Mesenchymal stem cell of adipose (primary cell): Measurements from ENCODE around the genes SIGLEC8, ZNF175, ZNF528 and ZNF808.

DNA sequence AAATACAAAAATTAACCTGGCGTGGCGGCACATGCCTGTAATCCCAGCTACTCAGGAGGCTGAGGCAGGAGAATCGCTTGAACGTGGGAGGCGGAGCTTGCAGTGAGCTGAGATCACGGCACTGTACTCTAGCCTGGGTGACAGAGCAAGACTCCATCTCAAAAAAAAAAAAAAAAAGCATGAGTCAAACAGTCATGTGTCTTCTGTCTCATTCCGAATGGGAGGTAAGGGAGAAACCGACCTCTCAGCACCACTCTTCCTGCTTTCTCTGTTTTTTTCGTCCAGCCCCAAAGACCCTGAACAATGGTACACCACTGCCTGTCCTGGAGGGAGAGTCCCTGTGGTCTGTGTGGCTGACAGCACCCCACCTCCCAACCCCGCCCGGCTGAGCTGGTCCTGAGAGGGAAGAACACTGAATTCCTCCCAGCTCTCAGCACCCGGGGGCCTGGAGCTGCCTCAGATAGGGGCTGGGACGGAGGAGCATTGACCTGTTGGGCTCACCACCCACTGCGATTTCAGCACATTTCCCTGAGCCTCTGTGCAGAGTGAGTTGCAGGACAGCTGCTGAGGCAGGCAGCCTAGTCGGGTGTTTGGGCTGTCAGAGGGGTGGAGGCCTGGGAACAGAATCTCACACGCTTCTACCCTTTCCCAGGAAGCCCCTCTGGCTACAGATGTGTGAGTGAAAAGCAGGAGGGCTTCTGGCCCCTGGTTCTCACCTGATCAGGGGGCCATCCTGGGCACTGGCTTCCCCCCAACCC is 2.1 kb upstream of the SIGLEC9 start:
- CAGE, long polyA plus RNA = no peak

DNA sequence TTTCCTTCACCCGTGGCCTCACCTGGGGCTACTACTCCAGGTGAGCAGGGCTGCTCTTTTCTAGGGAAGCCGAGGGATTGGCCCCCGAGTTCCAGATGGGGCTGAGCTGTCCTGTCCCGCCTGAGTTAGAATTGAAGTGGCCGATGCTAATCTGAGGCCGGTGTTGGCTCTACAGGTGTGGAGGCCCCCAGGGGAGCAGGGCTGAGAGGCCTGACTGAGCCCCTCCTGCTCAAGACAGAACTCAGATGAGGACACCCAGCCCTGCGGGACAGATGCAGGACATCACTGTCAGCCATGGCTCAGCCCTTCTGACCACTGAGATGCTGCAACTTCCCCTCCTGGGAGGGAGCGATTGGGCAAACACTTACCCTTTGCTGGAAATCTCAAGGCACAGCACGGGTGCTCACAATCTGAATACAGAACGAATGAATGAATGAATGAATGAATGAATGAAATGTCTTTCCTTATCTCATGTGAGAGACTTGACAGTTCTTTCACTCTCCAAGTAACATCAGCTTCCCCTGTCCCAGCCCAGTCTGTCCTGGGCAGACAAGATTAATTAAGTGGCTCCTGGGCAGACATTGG is 3.6 kb upstream of the SIGLEC7 start:
- CAGE, long polyA plus RNA = no peak

- CAGE, long polyA plus RNA = no peak
Measured at GRCh38 chr19:51339489-51340700, 2.0 kb downstream of the VSIG10L start.

GRCh38 chr19:51458114-51458837 is at the start of gene SIGLEC8:
Gene SIGLEC8, minus strand, starts transcription at chr19:51458454.
- CAGE, long polyA plus RNA = no peak

DNA sequence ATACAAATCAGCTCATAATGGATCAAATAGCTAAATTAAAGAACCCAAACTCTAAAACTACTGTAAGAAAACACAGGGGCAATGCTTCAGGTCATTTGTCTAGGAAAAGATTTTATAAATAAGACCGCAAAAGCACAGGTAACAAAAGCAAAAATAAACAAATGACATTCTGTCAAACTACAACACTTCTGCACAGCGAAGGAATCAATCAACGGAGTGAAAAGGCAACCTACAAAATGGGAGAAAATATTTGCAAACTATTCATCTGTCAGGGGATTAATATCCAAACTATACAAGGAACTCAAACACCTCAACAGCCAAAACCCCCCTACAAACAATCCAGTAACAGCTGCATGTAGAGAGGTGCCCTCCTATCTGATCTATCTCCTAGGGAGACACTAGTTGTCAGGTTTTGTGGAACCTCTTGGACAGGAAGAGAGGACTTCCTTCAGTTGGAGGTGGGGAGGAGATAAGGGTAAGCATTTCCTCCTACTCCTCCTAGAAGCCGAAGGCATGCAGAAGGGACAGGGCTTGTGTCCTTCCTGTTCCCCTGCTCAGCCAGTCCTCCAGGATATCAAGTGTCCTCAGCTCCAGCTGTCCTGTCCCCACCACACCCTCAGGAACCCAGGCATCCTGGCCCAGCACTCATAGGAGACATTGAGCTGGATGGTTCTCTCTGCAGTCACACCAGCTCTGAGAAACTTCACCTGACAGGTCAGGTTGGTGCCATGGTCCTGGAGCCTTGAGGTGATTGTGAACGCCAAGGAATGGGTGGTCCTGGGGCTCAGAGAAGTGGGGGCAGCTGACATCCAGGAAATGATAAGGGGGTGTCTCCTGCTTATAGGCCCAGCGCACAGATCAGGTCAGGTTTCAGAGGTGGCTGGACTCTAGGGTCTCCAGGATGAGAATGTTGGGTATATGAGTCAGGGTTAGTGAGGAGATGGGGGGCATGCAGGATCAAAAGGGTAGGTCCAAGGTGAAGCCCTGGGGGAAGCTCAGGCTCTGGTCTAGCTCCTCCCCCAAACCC is 9.8 kb upstream of the SIGLEC8 start:
- CAGE, long polyA plus RNA = no peak

DNA sequence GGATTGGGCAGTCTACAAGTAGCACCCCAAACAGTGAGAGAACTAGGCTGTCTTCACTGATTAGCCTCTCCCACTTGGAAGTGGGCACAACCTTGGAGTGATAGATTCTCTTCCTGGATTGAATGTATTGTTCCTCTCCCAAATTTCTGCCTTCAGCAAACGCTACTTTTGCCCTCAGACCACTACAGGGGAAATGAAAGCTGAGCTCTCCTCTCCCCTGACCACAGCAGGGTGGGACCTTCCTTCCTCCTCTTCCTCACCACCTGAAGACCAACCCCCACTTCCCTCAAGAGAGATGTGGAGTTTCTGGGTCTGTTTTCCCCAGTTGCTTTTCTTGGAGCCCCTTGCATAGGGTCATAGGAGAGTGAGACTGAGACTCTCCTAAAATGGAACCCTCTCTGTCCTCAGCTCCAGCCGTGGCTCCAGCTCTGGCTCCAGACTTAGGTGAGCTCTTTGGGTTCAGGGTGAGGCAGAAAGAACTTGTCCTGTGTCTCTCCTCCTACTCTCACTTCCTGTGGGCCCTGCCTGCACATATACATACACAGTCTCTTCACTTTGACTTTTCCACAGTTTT is 19.4 kb upstream of the ZNF175 start:
- CAGE, long polyA plus RNA = no peak

GRCh38 chr19:51570756-51572097 is at the start of gene ZNF175:
Gene ZNF175, plus strand, starts transcription at chr19:51571283.
- CAGE, long polyA plus RNA = no peak

DNA sequence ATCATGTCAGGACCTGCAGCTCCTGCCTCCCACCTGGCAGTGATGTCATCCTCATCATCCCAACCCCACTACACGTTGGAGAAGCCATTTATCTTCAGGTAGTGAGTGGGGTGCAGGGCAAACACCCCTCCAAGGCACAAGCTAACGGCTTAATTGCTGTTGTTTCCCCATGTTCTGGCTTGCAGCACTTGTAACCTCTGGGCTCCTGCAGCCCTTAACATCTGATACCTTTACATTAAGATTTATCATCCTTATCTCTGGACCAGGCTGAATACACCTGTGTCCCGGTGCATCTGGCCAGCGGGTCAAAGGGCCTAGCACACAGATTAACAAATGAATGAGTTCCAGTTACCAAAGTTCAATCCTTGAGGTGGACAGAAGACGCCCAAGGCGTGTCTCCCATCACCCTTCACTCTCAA is 22.3 kb downstream of the ZNF175 start:
- CAGE, long polyA plus RNA = no peak

- CAGE, long polyA plus RNA = no peak
Measured at GRCh38 chr19:51697659-51698471, 4.7 kb downstream of the SPACA6 start.

DNA sequence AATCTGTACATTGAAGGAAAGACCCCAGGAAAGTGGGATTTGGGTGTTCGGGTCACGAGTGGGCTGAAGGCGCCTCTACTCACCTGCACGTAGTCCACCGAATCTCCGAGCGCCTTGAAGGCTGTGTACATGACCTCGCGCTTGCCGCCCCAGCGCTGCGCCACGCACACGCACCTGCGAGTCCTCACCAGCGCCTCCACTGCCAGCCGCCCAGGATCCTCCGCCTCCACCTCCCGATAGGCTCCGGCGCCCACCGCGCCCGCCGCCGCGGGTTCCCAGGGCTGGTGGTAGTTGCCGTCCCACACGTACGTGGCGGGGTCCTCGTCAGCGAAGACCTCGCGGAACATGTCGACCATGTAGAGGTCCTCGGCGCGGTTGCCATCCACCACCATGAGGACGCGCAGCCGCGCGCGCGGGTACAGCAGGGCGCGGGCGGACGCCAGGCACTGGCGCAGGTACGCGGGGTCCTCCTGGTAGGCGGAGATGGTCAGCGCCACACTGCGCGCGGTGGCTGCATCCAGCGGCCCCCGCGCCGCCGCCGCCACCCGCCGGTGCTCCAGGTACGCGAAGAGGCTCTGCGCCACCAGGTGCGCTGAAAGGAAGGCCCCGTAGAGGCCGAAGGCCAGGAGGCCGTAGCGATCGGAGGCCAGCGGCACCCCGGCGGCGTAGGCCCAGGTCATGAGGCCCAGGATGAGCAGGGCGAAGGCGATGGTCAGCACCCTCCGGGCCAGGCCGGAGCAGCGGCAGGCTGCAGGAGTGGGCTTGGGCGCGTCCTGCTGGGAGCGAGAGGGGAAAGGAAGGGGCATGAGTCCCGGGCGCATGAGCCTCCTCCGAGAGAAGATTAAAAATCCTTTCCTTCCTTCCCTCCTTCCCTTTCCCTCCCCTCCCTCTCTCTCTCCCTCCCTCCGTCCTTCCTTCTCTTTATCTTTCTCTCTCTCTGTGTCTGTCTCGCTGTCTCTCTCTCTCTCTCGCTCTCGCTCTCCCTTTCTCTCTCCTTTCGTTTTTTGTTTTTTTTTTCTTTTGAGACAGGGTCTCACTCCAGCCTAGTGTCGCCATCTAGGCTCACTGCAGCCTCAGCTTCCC is 4.3 kb downstream of the HAS1 start:
- CAGE, long polyA plus RNA = no peak

DNA sequence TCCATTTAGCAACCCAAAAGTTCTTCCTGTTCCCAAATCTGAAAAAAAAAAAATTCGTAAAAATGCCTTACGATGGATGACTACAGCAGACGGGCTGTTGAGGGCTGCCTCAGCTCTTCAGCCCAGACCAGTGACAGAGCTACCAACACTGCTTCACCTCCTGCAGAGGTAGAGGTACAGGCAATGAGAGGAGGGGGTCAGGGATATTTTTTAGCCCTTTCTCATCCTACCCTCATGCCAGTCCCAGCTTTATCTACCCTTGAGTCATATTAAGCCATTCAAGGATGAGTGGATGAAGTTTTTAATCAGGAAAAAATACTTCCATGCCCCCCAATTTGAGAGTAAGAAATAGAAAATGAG is 7.2 kb downstream of the FPR3 start:
- CAGE, long polyA plus RNA = no peak

DNA sequence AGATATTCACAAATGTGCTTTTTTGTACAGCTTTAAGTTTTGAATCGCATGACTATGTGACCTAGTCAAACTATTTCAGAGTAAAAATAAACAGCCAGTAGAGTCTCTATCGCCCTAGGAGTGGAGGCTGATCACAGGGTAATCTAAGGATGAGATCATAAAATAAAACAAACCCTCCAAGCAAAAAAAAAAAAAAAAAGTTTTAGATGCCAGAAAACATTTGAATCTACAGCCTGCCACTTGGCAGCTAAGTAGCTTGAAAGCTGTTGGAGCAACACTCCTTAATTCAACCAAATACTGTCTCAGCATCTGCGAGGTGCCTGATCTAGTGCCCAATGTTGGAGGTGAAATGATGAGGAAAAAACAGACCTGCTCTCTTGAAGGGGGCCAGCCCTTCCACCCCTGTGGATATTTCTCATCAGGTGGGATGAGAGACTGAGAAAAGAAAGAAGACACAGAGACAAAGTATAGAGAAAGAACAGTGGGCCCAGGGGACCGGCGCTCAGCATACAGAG is 26.7 kb downstream of the ZNF350 start:
- CAGE, long polyA plus RNA = no peak

DNA sequence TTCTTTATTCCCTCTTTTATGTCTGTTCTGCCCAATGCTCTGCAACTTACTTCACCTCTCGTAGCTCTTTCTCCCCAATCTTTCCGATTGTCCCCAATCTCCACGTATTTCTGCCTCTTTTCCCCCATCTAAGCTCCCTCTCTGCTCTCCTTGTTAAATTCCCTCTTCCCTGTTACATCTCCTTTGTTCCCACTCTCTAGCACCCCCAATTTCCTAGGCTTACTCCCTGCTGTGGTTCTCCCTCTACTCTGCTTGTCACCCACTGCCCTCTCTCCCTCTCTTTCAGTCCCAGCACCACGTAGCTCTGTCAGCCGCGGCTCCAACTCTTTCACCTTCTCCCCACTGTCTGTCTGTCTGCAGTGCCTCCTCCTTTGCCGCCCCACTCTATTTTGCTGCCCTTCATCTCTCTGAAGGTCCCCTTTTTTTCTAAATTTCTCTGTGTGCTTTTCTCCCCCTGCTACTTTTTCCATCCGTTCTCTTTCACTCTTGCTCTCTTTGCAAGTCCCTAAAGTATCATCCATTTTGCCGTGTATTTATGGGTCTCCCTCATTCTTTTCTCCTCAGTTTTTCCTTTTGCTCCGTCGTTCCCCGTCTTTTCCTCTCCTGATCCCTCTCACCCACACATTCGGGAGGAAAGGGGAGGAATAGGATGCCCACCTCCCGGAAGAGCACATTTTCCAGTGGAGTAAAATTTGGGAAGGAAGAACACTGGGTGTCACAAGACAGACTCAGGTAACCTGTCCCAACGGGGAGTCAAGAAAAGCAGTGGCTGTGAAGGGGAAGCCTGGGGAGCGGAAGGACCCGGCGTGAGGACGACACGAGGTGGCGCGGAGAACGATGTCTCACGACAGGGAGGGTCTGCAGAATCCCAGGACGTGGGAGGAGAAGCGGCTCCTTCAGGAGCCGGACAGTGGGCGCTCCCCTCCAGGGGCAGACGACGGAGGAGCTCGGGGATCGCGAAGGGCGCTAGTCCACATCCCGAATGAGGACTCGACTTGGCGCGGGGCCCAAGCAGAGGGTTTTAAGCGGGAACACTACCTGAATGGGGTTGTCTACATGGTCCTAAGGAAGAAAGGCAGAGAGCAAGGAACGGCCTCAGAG is 779 bp downstream of the ZNF841 start:
- CAGE, long polyA plus RNA = no peak

GRCh38 chr19:52215766-52216400 is 26.0 kb downstream of the PPP2R1A start:
- CAGE, long polyA plus RNA = no peak

DNA sequence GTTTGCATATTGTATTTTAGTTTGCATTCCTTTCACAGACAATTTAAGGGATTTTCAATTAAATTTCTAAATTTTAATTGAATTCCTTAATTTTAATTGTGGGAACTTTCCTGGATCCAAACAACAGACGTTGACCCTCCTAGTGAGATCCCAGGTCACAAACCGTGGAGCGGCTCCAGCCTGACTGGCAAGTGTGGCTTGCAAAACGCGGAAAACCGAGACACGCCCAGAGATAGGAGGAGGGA is 217 bp upstream of the ZNF766 start:
- CAGE, long polyA plus RNA = no peak

DNA sequence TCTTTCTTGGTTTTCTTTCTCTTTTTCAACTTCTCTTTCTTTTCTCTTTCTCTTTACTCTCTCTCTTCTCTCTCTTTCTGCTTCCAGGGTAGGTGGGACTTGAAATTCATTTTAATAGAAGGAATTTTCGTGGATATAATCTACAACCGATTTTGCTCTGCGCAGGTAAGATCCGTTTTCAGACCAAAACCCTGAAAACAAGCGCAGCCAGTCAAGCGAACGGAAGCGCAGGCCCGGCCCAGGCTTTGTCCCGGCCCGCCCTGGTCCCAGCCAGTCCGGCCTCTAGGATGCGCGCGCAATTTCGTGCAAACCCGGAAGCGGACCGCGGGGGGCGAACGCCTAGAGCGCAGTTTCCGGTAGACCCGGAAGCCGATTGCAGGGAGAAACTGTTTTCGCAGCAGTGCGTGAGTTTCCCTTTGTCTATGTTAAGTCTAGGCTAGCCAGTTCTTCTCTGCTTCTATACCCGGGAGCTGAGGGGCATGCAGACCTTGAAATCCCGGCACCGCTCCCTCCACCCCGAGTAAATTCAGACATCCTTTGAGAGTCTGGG is at the start of gene ZNF528:
TSS of gene ZNF528 (plus strand) at position 349 of the 550 bp plus-strand sequence.
- CAGE, long polyA plus RNA = no peak

GRCh38 chr19:52492226-52493157 is 35.0 kb upstream of the ZNF808 start:
- CAGE, long polyA plus RNA = no peak

- CAGE, long polyA plus RNA = no peak
Measured at GRCh38 chr19:52527545-52528528, at the start of gene ZNF808. Gene ZNF808, plus strand, starts transcription at chr19:52527668.

GRCh38 chr19:52667171-52667557 is 23.1 kb downstream of the ENSG00000269825 start:
- CAGE, long polyA plus RNA = no peak

DNA sequence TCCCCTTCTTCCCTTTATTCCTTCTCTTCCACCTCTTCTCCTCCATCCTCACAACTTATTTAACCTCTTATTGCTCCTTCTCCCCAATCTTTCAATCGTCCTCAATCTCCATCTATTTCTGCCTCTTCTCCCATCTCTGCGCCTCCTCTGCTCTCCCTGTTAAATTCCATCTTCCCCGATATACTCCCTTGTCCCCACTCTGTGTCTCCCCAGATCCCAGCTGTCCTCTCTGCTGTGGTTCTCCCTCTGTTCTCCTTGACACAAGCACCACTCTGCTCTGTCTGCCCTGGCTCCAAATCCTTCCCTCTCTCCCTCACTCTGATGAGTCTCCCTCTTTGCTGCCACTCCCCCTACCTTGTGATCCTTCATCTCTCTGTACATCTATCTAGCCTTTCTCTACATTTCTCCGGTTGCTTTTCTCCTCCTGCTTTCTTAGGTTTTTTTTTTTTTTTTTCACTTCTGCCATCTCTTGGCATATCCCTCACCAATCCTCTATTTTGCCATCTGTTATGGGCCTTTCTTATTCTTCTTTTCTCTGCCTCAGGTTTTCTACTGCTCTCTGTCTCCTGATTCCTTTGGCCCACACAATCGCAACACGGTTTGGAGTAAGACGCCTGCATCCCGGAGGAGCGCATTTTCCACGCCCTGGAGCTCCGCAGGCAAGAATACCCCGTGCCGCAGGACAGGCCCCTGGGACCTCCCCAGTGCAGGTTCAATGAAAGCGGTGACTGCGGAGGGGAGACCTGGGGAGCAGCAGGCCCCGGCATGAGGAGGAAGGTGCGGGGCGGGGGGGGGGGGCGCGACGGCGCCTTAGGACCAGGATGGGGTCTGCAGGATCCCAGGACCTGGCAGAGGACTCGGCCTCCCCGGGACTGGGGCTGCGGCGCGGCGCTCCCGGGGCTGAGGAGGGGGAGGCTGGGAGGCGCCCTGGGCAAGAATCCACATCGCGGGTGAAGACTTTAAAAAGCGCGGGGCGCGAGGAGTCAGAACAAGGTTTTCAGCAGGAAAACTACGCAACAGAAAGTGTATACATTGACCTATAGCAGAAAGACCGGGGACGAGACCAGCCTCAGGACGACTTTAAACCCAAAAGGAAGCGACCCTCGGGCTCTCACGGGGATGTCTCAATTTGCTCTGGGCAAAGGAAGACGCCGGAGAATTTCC is 711 bp downstream of the ZNF611 start:
- CAGE, long polyA plus RNA = no peak